Heart (tissue), 3 donors: ENCODE results near the genes USP17L20 and USP17L28.

DNA sequence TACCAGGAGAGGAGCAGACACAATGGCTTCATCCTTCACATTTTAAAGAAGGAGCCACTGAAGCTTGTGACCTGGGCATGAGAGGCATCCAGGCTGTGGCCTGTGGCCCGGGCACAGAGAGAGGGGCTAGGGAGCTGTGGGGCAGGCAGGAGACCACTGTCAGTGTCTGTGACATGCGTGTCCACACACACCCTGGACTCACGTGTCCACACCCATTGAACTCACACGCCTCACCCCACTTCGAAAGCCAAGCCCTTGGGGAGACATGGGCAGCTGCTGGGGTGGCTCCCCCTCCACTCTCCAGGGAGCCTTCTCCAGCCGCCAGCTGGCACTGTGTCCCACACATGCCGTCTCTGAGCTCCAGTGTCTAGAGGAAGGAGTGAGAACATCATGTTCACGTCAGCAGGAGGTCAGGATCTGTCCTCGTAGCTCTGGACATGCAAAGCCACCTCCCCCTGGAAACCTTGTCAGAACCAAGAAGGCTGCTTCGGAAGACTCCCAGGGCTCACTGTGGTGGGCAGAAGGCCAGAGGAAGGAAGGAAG lies 61.3 kb downstream of the HTRA3 start:
- RAMPAGE, long total RNA, 2 experiments, result no peak in any of the 2 experiments

GRCh38 chr4:8364142-8364730 lies 76.3 kb downstream of the ACOX3 start:
- RAMPAGE, long total RNA, 2 experiments, result no peak in any of the 2 experiments

DNA sequence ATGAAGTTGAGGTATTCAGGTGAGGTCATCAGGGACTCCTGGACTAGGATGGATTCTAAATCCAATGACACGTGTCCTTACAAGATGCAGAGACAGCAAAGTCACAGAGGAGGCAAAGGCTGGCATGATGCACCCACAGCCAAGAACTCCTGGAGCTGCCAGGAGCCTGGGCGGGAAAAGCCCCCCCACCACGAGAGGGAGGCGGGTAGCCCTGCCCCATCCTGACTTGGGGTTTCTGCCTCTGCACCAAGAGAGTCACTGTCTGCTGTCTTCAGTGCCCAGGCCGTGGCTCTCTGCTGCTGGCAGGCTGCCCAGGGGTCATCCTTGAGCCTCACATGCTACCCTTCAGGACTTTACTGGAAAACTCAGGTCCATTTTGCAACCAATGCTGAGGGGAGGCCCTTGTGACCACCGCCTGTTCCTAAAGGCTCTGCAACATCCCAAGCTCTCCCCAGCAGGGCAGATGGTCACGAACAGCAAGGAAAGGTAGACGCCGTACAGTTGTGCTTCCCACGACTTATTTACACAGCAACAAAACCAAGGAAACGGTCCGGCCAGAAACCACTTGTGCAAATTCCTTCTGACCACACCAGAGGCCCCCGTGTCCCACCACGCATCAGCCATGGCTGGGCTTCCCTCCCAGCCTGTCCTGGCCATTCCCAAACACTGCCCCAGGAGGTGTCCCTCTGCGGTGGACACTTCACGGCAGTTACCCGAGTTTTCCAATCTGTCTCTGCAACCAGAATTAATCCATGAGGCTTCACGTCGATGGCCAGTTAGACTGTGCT lies 56.9 kb downstream of the ACOX3 start:
- RAMPAGE, long total RNA, 2 experiments, result no peak in any of the 2 experiments

- RAMPAGE, long total RNA, 2 experiments, result no peak in any of the 2 experiments
Measured at GRCh38 chr4:8467922-8468473, 27.4 kb downstream of the TRMT44 start.

GRCh38 chr4:8701252-8701464 lies 108.6 kb downstream of the CPZ start:
- RAMPAGE, long total RNA, 2 experiments, result no peak in any of the 2 experiments

DNA sequence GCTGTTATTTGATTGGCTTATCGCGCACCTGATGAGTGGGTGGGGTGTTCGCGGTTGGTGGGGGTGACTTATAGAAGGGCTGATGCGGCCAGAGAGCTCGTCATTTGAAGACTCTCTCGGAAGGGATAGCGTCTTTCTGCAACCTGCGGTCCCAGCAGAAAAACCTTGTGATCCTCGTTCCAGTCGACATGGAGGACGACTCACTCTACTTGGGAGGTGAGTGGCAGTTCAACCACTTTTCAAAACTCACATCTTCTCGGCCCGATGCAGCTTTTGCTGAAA lies at the start of gene USP17L20:
Gene USP17L20 (plus strand): TSS at position 189 of the 282 bp plus-strand sequence.
- RAMPAGE, long total RNA, 2 experiments, result no peak in any of the 2 experiments

DNA sequence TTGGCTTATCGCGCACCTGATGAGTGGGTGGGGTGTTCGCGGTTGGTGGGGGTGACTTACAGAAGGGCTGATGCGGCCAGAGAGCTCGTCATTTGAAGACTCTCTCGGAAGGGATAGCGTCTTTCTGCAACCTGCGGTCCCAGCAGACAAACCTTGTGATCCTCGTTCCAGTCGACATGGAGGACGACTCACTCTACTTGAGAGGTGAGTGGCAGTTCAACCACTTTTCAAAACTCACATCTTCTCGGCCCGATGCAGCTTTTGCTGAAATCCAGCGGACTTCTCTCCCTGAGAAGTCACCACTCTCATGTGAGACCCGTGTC lies at the start of gene USP17L28:
Gene USP17L28 (plus strand): TSS at position 177 of the 323 bp plus-strand sequence.
- RAMPAGE, long total RNA, 2 experiments, result no peak in any of the 2 experiments

- RAMPAGE, long total RNA, 2 experiments, result no peak in any of the 2 experiments
Measured at GRCh38 chr4:9498233-9498999, 54.2 kb downstream of the DEFB131A start.

GRCh38 chr4:9879967-9880393 lies 98.5 kb downstream of the DRD5 start:
- RAMPAGE, long total RNA, 2 experiments, result no peak in any of the 2 experiments

GRCh38 chr4:10005936-10006573 lies 15.2 kb downstream of the SLC2A9 start:
- RAMPAGE, long total RNA, 2 experiments, result no peak in any of the 2 experiments

DNA sequence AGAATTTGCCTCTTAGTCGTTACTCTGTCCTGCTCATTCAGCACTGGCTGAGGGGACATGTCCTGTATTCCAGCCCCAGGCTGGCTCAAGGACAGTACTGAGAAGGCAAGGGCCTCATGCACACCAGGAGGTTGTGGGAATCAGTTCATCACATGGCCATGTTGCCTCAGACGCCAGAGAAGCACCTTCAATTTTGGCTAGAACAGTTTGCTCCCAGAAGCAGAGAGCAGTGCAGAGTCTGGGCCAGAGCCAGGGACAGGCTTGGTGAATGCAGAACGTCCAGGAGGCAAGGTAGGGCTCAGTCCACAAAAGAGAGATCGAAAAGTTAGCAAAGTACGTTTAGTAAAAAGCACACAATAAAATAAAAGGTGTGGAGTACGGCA lies 1.1 kb upstream of the SLC2A9 start:
- RAMPAGE, long total RNA, 2 experiments, result no peak in any of the 2 experiments

DNA sequence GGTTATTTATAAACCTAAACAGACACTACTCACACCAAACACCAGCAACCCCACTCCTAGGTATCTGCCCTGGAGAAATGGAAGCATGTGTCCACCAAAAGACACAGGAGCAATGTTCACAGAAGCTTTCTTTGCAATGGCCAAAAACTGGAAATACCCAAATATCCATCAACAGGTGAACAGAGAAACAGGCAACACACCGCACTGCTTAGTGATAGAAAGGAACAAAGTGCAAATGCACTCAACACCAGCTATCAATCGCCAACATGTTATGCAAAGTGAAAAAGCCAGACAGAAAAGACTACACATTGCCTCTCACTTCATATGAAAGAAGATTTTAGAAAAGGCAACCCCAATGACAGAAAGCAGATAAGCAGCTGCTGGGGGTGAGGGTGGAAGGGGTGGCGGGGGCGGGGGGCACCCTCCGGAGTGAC lies 10.9 kb downstream of the WDR1 start:
- RAMPAGE, long total RNA, 2 experiments, result no peak in any of the 2 experiments

- RAMPAGE, long total RNA, 2 experiments, result no peak in any of the 2 experiments
Measured at GRCh38 chr4:10115649-10115803, 1.1 kb downstream of the WDR1 start.

DNA sequence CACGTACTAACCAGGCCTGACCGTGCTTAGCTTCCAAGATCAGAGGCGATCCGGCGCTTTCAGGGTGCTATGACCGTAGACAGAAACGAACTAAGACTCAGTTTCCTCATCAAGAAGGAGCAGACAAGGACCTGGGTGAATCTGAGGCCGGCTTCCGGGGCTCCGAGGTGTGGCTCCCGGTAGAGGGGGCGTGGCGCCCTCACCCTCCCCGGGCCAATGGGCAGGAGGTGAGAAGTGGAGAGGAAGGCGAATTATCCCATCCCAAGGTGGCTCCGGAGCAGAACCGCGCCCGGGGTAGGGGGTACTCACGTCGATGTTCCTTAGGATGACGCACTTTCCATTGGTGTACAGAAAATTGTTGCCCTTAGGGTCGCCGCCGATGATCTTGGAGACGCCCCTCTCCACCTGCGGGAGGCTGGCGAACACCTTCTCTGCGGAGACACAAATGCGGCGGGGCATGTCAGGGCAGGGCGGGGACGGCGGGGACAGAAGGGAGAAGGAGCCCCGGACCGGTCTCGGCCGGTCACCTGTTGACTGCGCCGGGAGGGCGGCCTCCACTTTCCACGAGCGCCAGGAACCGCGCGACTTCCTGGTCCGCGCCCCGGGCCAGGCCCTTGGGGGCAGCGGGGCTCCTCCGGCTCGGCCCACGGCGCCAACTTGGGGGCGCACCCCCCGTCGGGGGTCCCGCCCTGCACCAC lies 646 bp downstream of the WDR1 start:
- RAMPAGE, long total RNA, 2 experiments, result no peak in any of the 2 experiments

GRCh38 chr4:10116990-10117154 lies 273 bp upstream of the WDR1 start:
- RAMPAGE, long total RNA, 2 experiments, result no peak in any of the 2 experiments

GRCh38 chr4:10121426-10122118 lies 5.0 kb upstream of the WDR1 start:
- RAMPAGE, long total RNA, 2 experiments, result no peak in any of the 2 experiments

GRCh38 chr4:10180254-10180958 lies 63.8 kb upstream of the WDR1 start:
- RAMPAGE, long total RNA, 2 experiments, result no peak in any of the 2 experiments

- RAMPAGE, long total RNA, 2 experiments, result no peak in any of the 2 experiments
Measured at GRCh38 chr4:10180959-10181844, 64.6 kb upstream of the WDR1 start.

- RAMPAGE, long total RNA, 2 experiments, result no peak in any of the 2 experiments
Measured at GRCh38 chr4:10461185-10461866, 4.1 kb upstream of the ZNF518B start.

- RAMPAGE, long total RNA, 2 experiments, result no peak in any of the 2 experiments
Measured at GRCh38 chr4:11336642-11336874, 92.1 kb downstream of the HS3ST1 start.